Epithelial cell of prostate (primary cell): Measurements from ENCODE around the genes ZNF853, ZNF316, ZNF12 and PHF14.

GRCh38 chr7:6399691-6400438 lies 25.5 kb downstream of the RAC1 start:
- RRBS: no CpG with 5 or more reads among the region's 6 CpGs

DNA sequence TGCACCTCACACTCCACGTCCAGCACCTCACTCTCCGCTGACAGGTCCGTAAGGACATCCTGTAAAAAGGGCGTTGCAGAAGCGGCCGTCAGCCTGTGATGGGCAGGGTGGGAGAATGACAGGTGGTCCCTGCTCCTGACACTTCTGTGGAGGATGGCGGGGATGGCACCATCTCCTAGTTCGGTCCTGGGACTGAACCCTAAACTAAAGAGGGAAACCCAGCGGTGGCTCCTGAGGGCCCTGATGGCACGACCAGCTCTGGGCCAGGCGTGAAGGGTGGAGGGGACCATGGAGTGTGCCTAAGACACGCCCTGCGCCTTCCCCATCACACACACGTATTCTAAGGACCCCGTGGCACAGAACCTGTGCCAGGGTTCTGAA lies 26.0 kb downstream of the DAGLB start:
- RRBS: no CpG with 5 or more reads among the region's 15 CpGs

DNA sequence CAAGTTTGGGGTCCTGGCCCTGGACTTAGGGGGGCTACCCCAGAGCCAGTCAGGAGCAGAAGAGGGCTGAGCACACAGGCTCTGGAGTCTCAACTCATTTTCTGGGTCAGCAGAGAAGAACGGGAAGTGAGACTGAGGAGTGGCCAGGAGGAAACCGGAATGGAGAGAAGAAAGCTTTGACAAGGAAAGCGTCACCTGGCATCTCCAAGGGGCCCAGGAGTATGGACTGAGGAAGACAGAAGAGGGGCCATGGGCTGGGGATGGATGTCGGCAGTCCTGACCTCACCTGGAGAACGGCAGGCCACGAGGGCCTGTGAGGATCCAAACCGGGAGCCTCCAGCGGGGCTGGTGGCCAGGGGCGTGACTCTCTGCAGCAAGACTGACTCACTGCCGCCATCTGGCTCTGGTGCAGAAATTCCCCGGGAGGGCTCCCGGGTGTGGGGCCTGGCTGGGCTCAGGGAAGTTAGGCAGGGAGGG lies 23.7 kb downstream of the DAGLB start:
- RRBS: 17% methylated on average over 5 of the region's 12 CpGs

DNA sequence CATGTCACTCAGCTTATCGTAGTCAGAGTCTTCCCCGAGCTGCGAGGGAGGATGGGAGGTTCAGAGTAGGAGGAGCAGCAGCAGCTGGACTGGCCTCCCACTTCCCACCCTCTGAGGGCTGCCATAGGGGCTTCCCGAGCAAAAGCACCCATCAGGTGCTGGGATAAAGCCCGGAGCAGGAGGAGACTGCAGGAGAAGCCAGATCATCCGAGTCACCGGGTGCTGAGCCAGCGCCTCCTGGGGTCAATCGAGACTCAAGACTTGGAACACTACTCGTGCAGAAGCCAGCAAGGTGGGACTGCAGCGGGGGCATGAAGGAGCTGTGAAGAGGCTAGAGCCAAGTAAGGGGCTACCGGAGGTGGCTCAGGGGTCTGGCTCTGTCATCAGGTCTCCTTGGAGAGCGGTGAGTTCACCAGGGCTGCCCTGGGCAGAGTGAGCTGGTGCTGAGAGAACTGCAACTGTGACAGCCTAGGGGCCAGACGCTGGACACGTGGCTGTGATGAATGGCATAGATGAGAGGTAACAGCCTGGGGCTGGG lies 22.0 kb upstream of the KDELR2 start:
- RRBS: no CpG with 5 or more reads among the region's 15 CpGs

GRCh38 chr7:6590525-6590849 lies 666 bp downstream of the INTS15 start:
- RRBS: no CpG with 5 or more reads among the region's 17 CpGs

- RRBS: under 1% methylated on average over 20 of the region's 105 CpGs
These were observed at the start of gene ZNF853 for GRCh38 chr7:6614921-6615820. Gene ZNF853 (plus strand): TSS chr7:6615610.

GRCh38 chr7:6636539-6636972 lies 562 bp upstream of the ZNF316 start:
- RRBS: 1% methylated on average over 4 of the region's 18 CpGs

DNA sequence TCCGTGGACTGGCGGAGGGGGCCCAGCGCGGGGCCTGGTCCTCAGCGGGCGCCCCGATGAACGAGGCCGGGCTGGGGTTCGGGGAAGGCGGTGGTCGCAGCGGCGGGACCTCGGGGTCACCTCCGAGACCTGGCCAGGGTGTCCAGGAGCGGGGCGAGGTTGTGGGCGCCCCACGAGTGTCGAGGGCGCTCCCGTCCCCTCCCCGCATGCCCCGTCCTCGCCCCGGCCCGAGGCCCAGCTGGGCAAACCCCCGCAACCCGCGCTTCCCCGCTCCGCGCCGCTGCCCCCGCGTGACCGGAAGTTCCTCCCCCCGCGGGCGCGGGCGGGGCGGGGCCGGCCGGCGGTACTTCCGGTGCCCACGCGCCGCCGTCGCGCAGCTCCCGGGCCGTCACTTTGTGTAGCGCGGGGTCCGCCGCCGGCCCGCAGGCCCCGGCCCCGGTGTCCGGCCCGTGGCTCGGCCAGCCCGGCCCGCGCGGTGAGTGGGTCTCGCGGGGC lies at the start of gene ZNF316:
Gene ZNF316 (plus strand): TSS at position 346 of the 495 bp plus-strand sequence.
- RRBS: 1% methylated on average over 17 of the region's 73 CpGs

- RRBS: 2% methylated on average over 30 of the region's 105 CpGs
These were observed at the start of gene ZNF12 for GRCh38 chr7:6706269-6707500. Gene ZNF12 (minus strand): TSS chr7:6706947.

DNA sequence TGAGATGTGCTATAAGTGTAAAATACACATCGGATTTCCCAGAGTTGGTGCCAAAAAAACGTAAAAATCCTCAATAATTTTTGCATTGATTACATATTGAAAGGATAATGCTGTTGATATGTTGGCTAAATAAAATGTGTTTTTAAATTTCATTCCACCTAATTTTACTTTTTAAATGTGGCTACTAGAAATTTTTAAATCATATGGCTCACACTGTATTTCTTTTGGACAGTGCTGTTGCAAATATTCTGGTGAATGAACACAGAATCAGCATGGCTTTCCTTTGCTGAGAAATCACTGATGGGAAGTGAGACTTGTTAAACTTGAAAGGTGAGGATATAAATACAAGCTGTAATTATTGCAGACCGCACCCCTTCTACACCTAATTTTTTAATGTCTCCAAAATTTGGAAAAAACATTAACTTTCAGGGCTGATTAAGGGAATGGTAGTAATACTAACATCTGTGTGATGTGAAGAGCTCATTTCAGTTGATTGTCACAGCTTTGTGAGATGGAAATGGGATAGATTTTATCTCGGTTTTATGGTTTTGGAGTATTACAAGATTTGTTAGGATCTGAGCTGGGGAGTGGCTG lies 1.2 kb downstream of the MIOS start:
- RRBS: no CpG with 5 or more reads among the region's 4 CpGs

DNA sequence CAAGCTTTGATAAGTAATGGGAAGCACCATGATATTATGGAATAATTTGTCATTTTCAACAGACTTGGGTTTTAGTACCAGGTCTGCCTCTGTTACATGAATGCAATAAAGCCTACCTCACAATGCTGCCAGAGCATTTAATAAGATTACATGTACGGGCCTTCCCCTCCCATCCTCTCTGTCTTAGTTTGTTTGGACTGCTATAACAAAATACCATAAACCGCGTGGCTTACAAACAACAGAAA lies 74.0 kb upstream of the RPA3 start:
- RRBS: no CpG with 5 or more reads among the region's 3 CpGs

GRCh38 chr7:7866088-7866978 lies 102.3 kb upstream of the GLCCI1 start:
- RRBS: no CpG with 5 or more reads among the region's 5 CpGs

- RRBS: no CpG with 5 or more reads among the region's 4 CpGs
These were observed 112.6 kb downstream of the ICA1 start for GRCh38 chr7:8149354-8149784.

DNA sequence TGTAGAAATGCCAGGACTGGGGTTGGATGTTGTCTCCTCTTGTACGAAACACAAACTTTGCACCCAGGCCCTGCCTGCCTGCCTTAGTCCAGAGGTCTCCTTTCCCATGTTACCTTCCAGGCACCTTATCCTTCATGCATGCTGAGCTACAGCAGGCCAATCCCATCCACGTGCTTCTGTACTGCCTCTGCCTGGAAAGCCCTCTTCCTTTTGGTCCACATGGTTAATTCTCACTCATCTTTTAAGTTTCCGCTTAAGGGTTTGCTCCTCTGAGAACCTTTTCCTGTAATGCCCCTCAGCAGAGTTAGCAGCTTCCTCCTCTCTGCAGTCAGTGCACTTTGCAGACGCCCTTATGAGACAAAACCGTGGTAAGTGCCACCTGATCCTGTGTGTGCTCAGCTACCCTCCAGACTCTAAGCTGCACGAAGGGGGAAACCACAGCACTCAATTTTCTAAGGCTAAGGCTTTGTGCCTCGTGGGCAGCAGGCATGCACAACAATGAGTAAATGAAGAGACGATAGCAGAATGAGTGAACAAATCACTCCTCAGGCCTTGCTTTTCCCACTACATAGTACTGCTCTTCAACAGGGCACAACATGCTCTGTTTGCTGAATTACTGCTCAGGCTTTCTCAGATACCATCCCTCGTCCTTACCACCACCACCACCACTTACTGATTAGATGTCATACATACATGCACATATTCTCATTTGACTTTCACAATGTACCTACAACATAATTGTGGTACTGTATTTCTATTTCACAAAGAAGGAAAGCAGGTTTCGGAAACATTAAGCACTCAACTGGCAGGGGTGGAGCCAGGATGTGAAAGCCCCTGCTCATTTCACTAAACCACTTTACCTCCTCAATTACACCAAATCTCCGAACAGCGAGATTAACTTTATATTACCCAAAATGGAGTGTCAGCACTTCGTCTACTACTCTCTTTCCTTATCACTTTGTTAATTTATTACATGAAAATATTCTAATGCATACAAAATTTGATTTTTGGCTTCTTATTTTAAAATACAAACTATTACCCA lies 85.5 kb downstream of the ICA1 start:
- RRBS: no CpG with 5 or more reads among the region's 13 CpGs

GRCh38 chr7:8260861-8261220 lies 1.1 kb downstream of the ICA1 start:
- RRBS: no CpG with 5 or more reads among the region's 8 CpGs

GRCh38 chr7:10941010-10941560 lies 1.1 kb upstream of the NDUFA4 start:
- RRBS: no CpG with 5 or more reads among the region's 9 CpGs

- RRBS: no CpG with 5 or more reads among the region's 35 CpGs
These were observed at the start of gene PHF14 for GRCh38 chr7:10973472-10974053. Gene PHF14 (plus strand): TSS chr7:10973872.

DNA sequence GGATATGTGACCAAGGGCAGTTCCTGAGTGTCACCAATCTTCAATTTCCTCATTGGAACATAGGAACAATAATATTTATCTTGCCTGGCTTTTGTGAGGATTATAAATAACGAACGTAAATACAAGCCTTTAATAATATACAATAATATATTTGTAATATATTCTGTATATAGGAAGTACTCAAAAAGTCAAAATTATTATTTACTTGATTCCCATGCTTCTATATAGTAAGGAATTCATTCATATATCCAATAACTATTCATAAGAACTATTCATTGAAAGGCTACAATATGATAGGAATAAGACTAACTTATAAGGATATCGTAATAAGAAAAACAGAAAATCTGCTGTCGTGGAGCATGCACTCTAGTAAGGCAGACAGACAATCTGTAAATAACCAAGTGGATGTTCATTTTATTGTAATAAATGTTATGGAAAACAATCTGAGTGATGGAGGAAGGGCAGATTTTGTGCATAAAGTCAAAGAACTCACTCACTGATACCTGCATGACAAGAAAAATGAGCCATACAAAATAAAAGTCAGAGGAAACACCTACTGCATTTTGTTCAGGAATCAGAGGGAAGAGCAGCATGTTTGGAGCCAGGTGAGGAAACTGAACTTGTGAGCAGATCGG lies 178.8 kb downstream of the PHF14 start:
- RRBS: no CpG with 5 or more reads among the region's 5 CpGs

DNA sequence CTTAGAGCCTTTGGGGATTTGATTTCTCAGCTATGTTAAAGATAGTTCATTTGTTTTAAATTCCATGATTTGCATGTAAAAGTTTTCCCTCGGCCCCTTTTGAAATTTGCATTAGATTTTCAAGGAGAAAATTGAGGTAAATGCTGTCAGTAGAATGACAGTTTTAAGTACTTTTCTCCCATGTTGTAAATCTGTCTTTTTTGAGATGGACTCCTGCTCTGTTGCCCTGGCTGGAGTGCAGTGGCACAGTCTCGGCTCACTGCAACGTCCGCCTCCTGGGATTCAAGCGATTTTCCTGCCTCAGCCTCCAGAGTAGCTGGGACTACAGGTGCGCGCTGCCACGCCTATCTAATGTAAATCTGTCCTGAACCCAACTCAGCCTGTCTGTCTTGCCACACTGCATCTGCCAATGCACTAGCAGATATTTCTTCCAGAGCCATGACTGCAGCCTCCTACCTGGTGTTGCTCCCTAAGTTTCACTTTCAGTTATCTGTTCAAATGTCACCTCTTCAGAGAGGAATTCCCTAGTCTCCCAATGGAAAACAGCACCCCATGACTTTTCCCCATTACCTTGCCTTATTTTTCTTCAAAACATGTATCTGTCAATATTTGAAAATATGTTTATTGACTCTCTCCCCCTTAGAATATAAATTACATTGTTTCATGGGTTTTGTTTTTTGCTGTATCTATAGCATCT lies 264.1 kb downstream of the PHF14 start:
- RRBS: no CpG with 5 or more reads among the region's 8 CpGs